Omental fat pad (tissue), 4 donors: ENCODE measurements around the genes RSRC2 and HCAR3.

- PRO-cap = no peak
- RAMPAGE, long total RNA, 4 experiments = no peak in any of the 4 experiments
Observed at GRCh38 chr12:122473643-122474168, 27.0 kb downstream of the ZCCHC8 start.

DNA sequence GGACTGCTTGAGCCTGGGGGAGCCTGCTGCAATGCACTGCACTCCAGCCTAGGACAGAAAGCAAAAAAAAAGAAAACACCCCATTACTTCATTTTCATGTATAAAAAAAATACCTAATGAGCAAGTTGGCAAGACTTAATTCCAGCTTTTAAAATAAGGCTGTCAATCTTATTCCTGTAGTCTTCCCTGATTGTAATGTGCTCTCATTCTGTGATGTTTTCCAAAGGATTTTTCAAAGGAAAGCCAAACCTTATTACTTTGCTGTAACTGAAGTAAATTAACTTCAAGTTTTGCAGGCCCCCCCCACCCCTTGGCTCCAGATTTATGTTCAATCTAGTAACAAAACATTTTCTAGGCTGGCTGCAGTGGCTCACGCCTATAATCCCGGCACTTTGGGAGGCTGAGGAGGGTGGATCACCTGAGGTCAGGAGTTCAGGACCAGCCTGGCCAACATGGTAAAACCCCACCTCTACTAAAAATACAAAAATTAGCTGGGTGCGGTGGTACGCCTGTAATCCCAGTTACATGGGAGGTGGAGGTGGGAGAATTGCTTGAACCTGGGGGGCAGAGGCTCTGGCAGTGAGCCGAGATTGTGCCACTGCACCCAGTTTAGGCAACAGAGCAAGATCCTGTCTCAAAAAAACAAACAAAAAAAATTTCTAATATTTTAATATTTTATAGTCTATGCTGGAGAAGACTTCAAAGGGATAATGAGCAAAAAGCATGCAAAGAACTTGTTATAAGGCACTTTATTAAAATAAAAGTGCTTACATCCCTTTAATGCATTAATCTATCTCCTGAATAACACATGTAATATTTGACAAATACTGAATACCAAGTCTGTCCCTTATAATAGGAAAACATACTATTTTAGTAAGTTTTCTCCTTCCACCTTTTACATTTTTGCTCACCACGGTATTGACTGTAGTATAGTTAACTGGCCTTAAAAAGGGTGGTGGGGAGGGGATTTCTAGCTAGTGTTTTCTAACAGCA is 3.6 kb upstream of the ZCCHC8 start:
- PRO-cap = no peak
- RAMPAGE, long total RNA, 4 experiments = no peak in any of the 4 experiments

- PRO-cap = unidirectional peak, minus-strand start at chr12:122526936; bidirectional peak, plus-strand start at chr12:122527281, minus-strand start at chr12:122526936
- RAMPAGE, long total RNA, 4 experiments = start-site peak on the minus strand in 4 of 4 experiments, at chr12:122526913-122526975 at its widest, 918 to 6,743 reads per replicate
Observed at GRCh38 chr12:122526290-122527154, at the start of gene RSRC2. TSS of gene RSRC2 (minus strand) at chr12:122526936.

DNA sequence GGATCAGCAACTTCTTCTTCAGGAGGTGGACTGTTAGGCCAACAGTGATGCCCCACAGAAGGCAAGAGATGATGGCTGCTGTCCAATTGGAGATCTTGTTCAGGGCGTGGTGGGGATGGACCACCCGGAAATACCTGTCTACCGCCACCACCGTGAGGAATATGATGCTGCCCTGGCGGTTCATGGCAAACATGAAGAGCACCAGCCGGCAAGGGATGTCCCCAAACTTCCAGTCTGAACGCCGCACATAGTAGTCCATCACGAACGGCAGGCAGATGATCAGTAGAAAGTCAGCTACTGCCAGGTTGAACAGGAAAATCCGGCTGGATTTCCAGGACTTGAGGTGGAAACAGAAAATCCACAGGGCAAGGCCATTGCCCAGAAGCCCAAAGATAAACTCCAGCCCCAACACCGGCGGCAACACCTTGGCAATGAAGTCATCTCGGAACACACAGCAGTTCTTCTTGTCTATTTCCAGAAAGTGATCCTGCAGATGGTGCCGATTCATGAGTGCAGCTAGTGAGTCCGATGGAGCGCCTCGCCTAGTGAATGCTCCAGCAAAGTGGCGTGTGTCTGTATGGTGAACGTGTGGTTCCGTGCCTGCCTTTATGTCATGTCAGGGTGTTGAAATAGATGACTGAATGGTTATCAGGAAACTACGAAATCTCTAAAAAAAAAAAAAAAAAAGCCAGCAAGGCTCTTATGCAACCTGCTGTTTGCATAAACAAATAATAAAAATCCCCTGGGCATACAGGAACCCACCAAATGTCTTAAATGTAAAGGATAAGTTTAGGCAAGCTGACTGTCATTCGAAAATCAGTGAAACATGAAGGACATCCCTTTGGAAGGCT is at the start of gene HCAR3:
Gene HCAR3 (minus strand): TSS at position 582 of the 851 bp plus-strand sequence.
- PRO-cap = no peak
- RAMPAGE, long total RNA, 4 experiments = start-site peak on the minus strand in 3 of 4 experiments, centred at positions 575 to 586 of the sequence, 11 to 138 reads per replicate

- PRO-cap = no peak
- RAMPAGE, long total RNA, 4 experiments = no peak in any of the 4 experiments
Observed at GRCh38 chr12:122841504-122842604, 6.6 kb downstream of the HIP1R start.

GRCh38 chr12:122864144-122864910 is 29.1 kb downstream of the HIP1R start:
- PRO-cap = no peak
- RAMPAGE, long total RNA, 4 experiments = no peak in any of the 4 experiments

GRCh38 chr12:122898156-122898467 is 2.2 kb upstream of the VPS37B start:
- PRO-cap = no peak
- RAMPAGE, long total RNA, 4 experiments = no peak in any of the 4 experiments

DNA sequence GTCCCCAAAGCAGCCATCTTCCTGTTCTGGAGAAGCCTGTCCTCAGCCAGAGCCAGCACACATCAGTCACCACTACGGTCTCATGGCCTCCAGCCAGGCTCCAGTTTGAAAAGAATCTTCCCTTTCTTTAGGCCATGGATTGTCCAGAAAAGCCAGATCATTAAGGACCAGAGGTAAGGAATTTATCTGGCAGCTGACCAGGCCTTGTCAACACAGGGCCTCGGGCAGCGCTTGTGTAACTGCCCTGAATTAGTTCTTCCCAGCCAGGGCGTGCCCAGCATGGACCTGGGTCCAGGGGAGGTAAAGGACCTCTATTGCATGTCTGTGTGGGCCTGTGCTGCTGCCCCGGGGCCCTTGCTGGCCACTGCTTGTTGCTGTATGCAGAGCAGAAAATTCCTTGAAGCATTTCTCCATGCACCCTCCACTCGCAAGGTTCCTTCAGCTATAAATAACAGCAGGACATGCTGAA is 21.6 kb upstream of the VPS37B start:
- PRO-cap = no peak
- RAMPAGE, long total RNA, 4 experiments = no peak in any of the 4 experiments

- PRO-cap = no peak
- RAMPAGE, long total RNA, 4 experiments = no peak in any of the 4 experiments
Observed at GRCh38 chr12:122995219-122995847, 14.9 kb downstream of the ARL6IP4 start.

- PRO-cap = no peak
- RAMPAGE, long total RNA, 4 experiments = no peak in any of the 4 experiments
Observed at GRCh38 chr12:123064323-123064939, 84.0 kb downstream of the ARL6IP4 start.

- PRO-cap = no peak
- RAMPAGE, long total RNA, 4 experiments = no peak in any of the 4 experiments
Observed at GRCh38 chr12:123250532-123251127, 17.4 kb downstream of the MTRFR start.

GRCh38 chr12:123266959-123267471 is 4.6 kb downstream of the CDK2AP1 start:
- PRO-cap = no peak
- RAMPAGE, long total RNA, 4 experiments = start-site peak on the minus strand in 2 of 4 experiments, at chr12:123267191-123267272 at its widest, 18 to 22 reads per replicate

- PRO-cap = no peak
- RAMPAGE, long total RNA, 4 experiments = no peak in any of the 4 experiments
Observed at GRCh38 chr12:123325962-123326548, 38.6 kb downstream of the SBNO1 start.

DNA sequence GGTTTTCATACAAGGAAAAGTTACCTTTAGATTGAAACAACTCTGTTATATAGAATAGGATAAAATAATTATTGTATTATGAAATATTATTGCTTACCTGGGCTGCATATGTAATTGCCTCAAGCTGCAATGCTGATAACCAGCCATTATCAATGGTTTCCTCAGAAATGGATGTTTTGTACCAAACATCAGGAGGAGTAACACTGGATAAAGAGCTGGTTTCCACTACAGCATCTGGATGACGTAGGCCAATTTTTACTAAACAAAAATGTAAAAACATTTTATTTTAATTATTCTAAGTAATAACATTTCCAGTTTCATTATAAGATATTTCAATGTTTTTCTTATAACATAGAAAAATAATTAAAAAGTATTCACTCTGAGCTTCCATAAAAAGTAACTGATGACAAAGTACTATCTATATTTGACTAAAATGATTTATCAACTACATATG is 30.7 kb downstream of the SBNO1 start:
- PRO-cap = no peak
- RAMPAGE, long total RNA, 4 experiments = no peak in any of the 4 experiments

- PRO-cap = no peak
- RAMPAGE, long total RNA, 4 experiments = no peak in any of the 4 experiments
Observed at GRCh38 chr12:123363507-123364608, 789 bp downstream of the SBNO1 start.

DNA sequence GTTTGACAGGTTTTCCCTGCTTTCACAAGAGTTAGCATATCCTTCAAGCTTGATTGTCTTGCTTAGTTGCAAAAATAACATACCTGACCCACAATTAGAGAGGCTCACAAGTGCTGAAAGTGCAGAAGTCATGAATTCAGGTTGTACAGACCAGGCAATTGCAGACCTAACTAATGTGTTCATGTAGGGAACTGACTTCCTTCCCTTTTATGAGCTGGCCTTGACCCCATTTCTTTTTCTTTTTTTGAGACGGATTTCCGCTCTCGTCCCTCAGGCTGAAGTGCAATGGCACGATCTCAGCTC is 7.0 kb downstream of the KMT5A start:
- PRO-cap = no peak
- RAMPAGE, long total RNA, 4 experiments = no peak in any of the 4 experiments

GRCh38 chr12:123449062-123449627 is 8.8 kb upstream of the SNRNP35 start:
- PRO-cap = no peak
- RAMPAGE, long total RNA, 4 experiments = no peak in any of the 4 experiments

DNA sequence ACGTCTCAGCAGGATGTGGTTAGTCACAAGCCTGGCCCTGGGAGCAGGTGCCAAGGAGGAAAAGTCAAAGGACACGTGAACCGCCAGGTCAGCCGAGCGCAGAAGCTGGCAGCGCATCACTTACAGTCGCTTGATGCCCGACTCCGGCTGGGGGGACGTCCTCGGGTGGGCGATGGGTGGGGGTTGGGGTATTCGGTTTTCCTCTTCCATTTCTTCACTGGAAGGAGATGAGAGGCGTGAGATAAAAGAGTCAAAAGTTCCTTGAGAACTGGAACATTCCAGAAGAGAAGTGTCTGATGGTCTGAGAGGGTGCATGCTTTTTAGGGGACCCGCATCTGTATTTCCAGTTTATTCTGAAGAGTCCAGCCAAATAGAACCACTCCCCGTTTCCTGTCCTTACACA is 26.1 kb downstream of the SNRNP35 start:
- PRO-cap = no peak
- RAMPAGE, long total RNA, 4 experiments = no peak in any of the 4 experiments

- PRO-cap = no peak
- RAMPAGE, long total RNA, 4 experiments = no peak in any of the 4 experiments
Observed at GRCh38 chr12:123498192-123498888, 35.2 kb downstream of the RILPL1 start.

GRCh38 chr12:123513423-123513622 is 20.2 kb downstream of the RILPL1 start:
- PRO-cap = no peak
- RAMPAGE, long total RNA, 4 experiments = no peak in any of the 4 experiments